Panc1 (cell line): ENCODE results near the genes NISCH, GNL3 and ITIH1.

GRCh38 chr3:52403639-52404182 is 6.1 kb downstream of the BAP1 start:
- RRBS, 2 experiments: no CpG with 5 or more reads among the region's 10 CpGs

- RRBS, 2 experiments: no CpG with 5 or more reads among the region's 12 CpGs
Measured at GRCh38 chr3:52405969-52406811, 3.6 kb downstream of the BAP1 start.

DNA sequence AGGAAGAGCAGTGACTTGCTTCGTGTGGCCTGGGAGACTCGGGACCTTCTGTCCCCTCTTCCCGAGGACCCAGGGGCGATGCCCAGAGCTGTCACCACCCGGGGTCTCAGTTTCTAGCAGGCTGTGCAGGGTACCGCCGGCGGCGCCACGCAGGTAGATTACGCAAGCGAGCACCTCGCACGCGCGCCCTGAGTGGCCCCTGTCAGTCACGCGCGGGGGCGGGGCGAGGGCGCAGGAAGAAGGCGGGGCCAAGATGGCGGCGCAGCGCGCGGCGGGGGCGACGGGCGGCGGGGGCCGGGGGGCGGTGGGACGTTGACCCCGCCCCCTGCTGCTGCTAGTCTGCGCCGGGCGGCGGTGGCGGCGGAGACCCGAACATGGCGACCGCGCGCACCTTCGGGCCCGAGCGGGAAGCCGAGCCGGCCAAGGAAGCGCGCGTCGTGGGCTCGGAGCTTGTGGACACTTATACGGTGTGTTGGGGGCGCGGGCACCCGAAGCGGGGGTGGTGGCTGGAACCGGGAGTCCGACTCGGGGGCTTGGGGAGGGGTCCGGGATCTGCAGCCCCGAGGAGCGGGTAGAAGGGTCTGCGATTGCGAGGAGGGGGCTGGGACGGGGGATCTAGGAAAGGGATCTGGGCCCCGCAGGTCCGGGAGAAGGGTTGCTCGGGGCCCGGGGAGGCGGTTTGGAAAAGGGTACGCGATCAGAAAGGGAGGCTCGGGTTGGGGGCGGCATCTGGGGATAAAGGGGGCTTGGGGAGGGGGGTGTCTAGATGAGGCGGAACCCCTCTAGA is at the start of gene NISCH:
Gene NISCH (plus strand): TSS at position 337 of the 787 bp plus-strand sequence.
- RRBS, 2 experiments: under 1 to 3% methylated on average over 34 to 35 of the region's 82 CpGs

GRCh38 chr3:52480760-52481384 is 14.3 kb upstream of the STAB1 start:
- RRBS, 2 experiments: 95% methylated on average over 9 of the region's 22 CpGs

GRCh38 chr3:52501385-52501767 is 6.2 kb downstream of the STAB1 start:
- RRBS, 2 experiments: 74 to 92% methylated on average over 2 to 3 of the region's 8 CpGs

GRCh38 chr3:52532393-52533054 is 1.1 kb downstream of the NT5DC2 start:
- RRBS, 2 experiments: 42 to 64% methylated on average over 3 to 5 of the region's 17 CpGs

DNA sequence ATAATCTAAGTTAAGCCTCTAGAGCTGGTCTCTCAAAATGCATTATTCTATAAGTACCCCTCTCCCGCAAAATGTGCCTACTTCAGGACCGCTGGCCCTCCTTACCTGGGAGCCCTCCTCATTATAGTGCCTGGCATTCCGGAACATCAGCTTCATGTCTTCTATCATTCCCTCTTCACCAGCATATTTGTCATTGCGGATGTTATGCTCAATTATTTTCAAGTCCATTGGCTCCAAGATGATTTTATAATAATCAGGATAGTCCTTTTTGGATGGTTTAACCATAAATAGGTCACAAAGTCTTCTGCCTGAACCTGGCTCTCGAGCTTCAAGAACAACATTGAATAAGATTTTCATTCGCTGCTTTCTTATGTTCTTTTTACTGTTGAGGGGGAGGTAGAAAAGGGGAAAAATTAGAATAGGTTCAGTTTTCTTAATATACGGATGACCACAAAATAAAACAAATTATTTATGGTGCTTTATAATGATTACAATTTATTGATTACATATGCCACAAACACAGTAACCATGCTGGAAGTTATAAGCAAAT is 68.6 kb upstream of the GNL3 start:
- RRBS, 2 experiments: no CpG with 5 or more reads among the region's 7 CpGs

DNA sequence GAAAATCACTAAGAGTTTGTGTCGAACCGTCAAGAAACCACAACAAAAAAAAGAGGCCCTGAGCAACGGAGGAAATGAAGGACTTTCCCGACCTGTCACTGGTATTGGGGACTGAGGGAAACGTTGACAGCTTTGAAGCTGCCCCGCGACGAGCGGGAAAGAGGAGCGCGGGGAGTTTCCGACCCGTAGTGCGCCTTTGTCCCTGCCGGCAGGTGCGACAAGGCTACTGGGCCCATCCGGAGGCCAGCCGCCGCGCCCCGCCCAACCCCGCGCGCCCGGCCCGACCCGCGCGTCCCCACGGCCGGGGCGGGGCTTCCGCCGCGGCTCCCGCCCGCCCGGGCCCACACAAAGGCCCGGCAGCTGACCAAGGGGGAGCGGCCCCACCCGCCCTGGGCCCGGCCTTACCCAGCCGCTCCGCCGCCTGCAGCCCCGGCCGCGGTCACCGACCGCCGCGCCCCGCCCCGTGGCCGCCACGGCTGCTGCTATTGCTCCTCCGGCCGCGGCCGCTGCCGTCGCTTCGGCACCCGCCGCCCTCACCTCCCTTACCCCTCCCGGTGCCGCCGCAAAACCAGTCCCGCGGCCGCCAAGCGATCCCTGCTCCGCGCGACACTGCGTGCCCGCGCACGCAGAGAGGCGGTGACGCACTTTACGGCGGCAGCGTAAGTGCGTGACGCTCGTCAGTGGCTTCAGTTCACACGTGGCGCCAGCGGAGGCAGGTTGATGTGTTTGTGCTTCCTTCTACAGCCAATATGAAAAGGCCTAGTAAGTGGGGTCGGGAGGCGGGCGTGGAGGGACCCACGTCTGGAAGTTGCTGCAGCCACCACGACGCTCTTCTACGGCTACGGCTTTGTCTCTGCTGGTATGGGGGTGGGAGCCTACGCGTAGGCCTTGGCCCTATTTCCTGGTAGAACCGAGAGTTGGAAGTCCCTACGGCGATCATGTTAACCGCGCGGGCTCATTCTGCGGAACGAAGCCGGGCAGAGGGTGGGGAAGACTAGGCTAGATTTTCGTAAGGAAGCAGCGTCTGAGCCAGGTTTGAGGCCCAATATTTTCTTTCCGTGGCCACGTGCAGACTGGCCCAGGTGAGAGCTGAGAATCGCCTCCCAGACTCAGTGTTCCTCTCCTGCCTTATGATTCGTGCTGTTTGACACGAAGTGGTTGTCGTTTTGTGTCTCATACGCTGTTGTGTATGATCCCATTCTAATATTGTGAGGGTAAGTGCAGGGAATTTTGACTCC is at the start of gene GNL3:
Gene GNL3 (plus strand): TSS at position 689 of the 1,238 bp plus-strand sequence.
- RRBS, 2 experiments: 1 to 4% methylated on average over 29 to 34 of the region's 118 CpGs

- RRBS, 2 experiments: no CpG with 5 or more reads among the region's 12 CpGs
Measured at GRCh38 chr3:52694377-52695492, 8.9 kb downstream of the GNL3 start.

DNA sequence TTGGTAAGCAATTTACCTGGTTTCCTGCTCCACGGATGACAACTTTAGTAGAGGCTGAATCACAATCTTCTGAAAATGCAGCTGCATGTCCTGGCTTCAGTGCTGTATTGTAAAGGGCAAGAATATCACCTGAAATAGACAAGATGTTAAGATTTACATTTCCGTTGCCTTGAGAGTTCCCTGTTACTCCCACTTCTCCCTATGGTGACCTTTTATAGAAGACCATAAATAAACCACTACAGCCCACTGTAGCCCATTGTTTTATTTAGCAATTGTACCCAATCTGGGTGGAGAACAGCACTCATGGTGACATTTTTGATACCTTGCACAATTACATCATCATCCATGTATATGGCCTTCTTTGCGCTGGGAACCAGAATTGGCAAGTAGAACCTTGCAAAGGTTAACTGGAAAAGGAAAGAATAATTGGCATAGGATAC is 9.7 kb downstream of the GLT8D1 start:
- RRBS, 2 experiments: no CpG with 5 or more reads among the region's 3 CpGs

GRCh38 chr3:52739294-52739724 is 31.4 kb downstream of the NEK4 start:
- RRBS, 2 experiments: no CpG with 5 or more reads among the region's 9 CpGs

DNA sequence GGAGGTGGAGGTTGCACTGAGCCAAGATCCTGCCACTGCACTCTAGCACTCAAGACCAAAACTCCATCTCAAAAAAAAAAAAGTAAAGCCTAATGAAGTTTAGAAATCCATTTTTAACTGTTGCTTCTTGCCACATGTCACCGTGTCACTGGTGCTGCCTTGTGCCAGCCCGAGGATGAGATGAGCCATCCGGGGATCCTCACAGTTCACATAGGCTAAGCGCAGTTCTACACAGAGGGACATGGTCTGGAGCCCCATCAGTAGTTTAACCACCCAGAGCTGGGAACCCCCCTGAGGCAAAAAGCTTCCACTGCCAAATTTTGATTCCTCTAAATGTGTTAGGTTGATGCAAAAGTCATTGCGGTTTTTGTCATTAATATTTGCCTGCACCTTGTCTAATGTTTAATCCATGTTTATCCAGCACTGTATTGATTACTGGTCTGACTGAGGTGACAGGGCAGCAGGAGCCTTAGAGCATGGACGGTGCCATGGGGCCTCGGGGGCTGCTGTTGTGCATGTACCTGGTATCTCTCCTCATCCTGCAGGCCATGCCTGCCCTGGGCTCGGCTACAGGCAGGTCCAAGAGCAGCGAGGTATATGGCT is at the start of gene ITIH1:
Gene ITIH1 (plus strand): TSS at position 460 of the 603 bp plus-strand sequence.
- RRBS, 2 experiments: no CpG with 5 or more reads among the region's 9 CpGs

DNA sequence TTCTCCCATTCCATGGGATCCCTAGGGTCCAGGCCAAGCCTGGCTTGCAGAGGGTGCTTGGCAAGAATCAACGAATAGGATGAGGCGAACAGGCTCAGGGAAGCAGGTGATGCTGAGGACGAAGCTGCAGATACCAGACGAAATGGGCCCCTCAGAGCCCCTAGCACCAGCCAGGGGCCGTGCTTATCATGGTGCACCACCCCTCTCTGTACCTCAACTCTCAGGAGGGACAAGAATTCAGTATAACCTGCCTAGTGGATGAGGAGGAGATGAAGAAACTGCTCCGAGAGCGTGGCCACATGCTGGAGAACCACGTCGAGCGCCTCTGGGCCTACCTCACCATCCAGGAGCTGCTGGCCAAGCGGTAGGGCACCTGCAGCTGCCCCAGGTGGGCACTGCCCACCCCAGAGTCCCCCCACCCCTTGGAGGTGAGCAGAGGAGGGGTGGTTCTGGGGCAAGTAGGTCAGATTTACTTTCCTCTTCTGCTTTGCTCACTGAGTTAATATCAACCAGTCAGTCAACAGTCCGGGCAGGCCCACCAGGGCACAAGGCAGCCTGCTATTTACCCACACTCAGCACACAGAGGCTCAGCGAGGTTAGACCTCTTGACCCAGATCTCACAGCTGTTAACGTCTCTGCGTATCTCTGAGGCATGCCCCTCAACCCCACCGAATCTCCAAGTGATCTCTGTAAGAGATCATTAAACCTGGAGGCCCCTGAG is 8.4 kb upstream of the ITIH3 start:
- RRBS, 2 experiments: no CpG with 5 or more reads among the region's 16 CpGs

GRCh38 chr3:52795461-52795997 is 933 bp downstream of the ITIH3 start:
- RRBS, 2 experiments: no CpG with 5 or more reads among the region's 11 CpGs

DNA sequence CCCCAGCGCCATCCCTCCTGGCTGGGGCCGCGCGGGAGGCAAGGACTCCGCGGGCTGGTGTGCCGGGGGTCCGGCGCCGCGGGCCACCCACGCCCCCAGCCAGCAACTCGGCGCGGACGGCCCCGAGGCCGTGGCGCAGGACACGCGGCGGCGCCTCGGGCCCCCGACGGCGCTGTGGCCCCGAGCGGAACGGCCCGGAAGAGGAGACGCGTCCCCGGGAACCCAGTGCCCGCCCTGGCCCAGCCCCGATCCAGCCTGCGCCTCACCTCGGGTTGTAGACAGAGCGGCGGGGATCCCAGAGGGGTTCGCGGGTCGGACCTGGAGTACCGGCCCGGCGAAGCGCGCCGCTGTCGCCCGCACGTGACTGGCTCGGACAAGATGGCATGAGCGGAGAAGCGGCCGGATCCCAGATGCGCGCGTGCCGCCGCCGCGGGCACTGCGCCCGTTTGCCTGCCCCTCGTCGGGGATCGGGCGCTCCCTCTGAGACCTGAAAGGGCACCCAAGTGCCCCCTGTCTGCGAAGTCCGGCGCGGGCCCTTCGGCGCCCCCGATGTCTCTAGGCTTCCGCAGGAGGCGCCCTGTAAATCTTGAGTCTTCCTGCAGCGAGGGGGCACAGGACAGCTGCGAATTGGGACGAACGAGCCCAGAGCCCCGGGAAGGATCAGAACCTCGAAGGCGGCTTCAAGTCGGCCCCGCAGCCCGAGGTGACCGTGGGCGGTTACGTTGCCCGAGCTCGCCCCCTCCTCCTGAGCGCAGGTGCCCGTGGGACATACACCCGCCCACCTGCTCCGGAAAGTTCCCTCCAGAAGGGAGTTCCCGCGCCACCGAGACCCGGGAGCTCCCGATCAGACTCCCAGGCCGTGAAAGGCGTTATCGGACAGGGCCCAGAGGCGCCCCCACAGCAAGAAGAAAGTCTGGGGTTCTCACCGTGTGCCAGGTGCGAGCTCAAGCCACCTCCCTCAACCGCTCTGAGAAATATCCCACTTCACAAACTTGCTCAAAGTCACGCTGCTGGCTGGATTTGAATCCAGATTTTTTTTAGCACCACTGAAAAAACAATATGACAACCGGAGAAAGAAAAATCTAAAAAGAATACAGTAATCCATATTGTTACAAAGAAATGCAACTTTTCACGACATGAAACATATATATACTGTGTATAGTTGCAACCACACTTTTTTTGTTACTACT is 716 bp upstream of the SFMBT1 start:
- RRBS, 2 experiments: under 1 to 5% methylated on average over 18 to 43 of the region's 112 CpGs

DNA sequence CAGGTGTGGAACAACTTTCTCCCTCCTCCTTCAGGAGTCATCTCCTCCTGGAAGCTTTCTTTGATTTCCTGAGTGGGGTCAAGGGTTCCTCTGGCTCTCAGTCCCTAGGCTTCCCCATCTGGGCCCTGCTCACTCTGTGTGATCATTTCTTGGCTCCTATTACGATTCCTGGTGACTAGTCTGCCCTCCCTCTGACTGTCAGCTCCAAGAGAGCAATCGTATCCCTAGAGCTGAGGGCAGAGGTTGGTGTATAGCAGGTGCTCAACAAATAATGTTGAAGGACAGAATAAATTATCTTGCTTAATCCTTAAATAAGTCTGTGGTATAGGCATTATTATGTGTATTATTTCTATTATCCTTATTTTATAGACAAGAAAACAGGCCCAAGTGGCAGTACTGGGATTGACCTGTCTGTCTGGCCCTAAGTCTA is 15.2 kb upstream of the PRKCD start:
- RRBS, 2 experiments: no CpG with 5 or more reads among the region's 2 CpGs

DNA sequence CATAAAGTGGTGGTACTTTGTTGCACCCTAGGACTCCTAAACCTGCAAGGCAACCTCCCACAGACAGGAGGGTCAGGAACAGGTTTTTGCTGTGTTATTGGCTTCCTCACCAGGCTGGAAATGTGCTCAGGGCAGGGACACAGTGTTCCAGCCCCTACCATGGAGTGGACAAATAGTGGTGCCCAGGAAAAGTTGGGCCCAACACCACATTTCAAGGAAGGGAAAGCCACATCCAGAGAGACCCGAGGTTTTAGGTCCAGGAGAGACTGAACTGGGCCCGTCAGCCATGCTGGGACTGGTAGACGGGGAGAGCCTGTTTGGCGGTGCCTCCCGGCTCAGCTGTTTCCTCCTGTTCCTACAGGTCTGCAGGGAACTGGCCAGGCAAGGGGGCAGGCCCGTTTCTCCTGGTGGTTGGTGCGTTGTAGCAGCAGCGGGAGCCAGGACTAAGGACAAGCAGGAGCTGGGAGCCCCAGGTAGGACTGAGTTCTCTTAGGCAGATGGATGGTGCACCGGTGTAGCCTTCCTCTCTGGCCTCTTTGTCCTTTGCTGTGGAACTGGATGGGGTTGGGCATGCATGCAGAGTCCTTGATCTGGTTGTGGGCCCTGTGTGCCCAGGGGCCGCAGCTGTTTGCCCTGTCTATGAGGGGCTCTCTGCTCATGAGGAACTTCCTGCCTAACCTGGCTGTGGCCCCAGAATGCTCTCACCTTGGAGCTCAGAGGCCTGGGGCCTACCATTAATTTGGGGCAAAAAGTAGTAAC is 3.9 kb downstream of the PRKCD start:
- RRBS, 2 experiments: no CpG with 5 or more reads among the region's 10 CpGs

DNA sequence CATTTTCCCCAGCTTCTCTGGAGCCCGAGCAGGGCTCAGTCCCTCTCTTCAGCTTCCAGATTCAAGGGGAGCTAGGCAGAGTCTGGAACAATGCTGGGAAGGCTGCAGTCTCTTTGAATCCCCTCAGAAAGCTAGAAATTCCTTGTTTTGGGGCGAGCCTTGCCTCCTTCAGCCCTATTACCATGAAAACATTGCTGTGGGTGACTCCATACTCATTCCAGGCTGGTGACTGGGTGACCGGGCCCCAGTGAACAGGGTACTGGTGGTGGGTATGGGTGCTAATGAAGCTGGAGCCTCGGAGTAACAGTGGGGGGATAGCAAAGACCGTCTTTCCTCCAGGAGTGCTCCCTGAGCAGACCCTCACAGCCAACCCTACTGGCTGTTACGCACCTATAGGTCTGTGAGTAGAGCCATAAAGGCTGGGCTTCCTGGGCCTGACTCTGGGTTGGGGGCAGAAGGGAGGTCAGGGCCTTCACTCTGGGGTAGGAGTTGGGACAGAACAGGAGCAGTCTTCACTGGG is 4.8 kb downstream of the PRKCD start:
- RRBS, 2 experiments: no CpG with 5 or more reads among the region's 6 CpGs

- RRBS, 2 experiments: 89% methylated on average over 3 of the region's 9 CpGs; no CpG with 5 or more reads in 1 of the 2 experiments
Measured at GRCh38 chr3:53166802-53167350, 5.9 kb downstream of the PRKCD start.

GRCh38 chr3:53188838-53189338 is 27.9 kb downstream of the PRKCD start:
- RRBS, 2 experiments: no CpG with 5 or more reads among the region's 13 CpGs